Thoracic aorta (tissue), 1 donor: ENCODE measurements around the genes SATB1, KAT2B and ZNF385D.

- RAMPAGE, long total RNA: no peak
Measured at GRCh38 chr3:16886121-16886757, 1.5 kb downstream of the PLCL2 start.

- RAMPAGE, long total RNA: no peak
Measured at GRCh38 chr3:17087947-17088414, 203.2 kb downstream of the PLCL2 start.

DNA sequence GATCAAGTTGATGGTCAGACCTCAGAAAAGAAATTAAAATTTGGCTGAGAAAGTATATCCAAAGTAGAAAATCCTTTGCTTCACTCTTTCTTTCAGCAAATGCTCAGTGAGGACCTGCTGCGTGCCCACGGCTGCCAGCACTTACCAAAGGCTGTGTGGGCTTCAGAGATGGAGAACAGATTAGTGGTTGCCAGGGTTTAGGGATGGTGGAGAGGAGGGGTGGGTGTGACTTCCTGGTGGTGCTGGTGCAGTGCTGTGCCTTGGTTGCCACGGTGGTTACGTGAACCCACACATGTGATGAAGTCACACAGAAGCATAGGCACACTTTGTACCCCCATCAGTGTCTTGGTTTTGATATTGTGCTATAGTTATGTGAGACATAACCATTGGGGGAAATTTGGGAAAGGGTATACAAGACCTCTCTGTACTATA is 204.2 kb downstream of the PLCL2 start:
- RAMPAGE, long total RNA: no peak

GRCh38 chr3:17502764-17503325 is 239.6 kb downstream of the TBC1D5 start:
- RAMPAGE, long total RNA: no peak

DNA sequence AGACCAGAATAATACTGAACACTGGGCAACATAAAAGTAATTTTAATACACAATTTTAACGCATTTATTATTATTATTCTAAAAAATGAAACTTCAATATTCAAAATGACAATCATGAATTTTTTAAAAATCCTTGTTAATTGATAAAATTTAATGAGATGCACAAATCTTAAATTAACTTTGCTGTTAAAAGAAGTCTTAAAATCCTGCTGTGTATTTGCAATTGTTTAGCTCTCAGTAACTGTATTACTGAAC is 63.2 kb downstream of the TBC1D5 start:
- RAMPAGE, long total RNA: no peak

GRCh38 chr3:17708511-17708969 is 33.9 kb downstream of the TBC1D5 start:
- RAMPAGE, long total RNA: no peak

DNA sequence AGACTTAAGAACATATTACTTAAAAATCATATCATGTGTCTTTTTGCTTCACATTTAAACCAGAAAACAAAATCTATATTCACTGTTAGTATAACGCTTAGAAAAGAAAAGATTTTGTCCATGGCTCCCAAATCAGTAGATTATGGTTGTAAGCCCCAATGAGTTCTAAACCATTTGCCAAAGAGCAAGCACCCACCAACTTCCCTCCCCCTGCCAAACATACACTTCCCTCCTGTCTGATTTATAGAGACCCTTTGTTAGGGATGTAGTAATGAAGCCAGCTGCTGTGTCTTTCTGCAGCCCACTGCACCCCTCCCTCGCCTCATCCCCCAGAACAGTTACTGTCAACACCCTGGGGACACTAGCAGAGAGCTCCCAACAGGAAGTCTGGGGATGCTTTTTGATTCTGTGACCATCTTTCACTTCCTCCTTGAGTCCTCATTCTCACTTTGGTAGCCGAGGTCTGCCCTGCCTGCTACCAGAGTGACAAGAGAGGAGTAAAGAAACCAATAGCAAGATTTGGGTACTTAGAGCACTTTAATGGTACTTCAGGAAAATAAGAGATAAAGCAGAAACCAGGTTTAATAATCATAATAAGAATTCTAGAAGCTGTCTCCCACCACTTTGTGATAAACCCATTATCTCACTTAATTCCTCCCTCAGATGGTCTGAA is 201.6 kb downstream of the SATB1 start:
- RAMPAGE, long total RNA: no peak

DNA sequence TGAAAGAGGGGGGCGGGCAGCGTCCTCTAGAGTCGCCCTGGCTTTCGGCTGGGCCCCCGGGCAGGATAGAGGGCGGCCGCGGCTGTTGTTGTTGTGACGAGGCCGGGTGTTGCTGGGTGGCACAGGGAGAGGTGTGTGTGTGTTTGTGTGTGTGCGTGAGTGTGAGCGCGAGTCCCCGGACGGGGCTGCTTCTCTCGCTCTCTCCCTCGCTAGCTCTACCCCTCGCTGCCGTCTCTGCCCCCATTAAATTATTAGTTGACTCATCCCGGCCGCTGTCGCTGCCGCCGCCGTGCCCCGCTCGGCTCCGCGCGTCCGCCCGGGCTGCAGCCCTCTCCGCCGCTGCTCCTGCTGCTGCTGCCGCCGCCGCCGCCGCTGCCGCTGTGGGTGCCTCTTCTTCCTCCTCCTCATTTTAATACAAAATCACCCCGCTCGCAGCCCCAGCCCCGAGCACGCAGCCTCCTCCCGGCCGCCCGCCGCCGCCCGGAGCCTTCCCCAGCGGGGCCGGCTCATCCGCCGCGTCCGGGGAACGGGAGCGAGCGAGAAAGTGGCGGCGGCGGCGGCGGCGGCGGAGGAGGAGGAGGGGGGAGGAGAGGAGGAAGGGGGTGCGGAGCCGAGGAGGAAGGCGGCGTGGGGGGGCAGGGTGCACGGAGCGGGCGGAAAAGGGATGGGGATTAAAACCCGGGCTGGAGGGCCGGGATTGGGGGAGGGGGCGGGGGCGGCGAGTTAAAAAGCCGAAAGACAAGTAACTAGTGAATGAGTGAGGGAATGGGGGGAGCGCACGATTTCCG is at the start of gene SATB1:
Gene SATB1, minus strand, starts transcription at position 546 of the 788 bp plus-strand sequence.
- RAMPAGE, long total RNA: no peak

GRCh38 chr3:18442915-18443281 is 17.8 kb upstream of the SATB1 start:
- RAMPAGE, long total RNA: no peak

- RAMPAGE, long total RNA: no peak
Measured at GRCh38 chr3:18693559-18694074, 268.5 kb upstream of the SATB1 start.

DNA sequence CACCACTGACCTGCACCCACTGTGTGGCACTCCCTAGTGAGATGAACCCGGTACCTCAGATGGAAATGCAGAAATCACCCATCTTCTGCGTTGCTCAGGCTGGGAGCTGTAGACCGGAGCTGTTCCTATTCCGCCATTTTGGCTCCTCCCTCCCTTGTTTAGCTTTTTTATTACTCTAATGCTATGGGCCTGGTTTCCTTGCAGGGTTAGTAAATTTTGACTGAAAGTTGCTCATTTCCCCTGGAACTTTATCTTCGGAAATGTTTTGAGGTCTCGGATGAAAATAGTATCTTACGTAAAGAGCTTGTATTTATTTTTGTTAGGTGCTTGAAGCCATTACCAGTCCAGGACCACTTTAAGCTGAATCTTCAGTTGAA is 269.0 kb upstream of the SATB1 start:
- RAMPAGE, long total RNA: no peak

DNA sequence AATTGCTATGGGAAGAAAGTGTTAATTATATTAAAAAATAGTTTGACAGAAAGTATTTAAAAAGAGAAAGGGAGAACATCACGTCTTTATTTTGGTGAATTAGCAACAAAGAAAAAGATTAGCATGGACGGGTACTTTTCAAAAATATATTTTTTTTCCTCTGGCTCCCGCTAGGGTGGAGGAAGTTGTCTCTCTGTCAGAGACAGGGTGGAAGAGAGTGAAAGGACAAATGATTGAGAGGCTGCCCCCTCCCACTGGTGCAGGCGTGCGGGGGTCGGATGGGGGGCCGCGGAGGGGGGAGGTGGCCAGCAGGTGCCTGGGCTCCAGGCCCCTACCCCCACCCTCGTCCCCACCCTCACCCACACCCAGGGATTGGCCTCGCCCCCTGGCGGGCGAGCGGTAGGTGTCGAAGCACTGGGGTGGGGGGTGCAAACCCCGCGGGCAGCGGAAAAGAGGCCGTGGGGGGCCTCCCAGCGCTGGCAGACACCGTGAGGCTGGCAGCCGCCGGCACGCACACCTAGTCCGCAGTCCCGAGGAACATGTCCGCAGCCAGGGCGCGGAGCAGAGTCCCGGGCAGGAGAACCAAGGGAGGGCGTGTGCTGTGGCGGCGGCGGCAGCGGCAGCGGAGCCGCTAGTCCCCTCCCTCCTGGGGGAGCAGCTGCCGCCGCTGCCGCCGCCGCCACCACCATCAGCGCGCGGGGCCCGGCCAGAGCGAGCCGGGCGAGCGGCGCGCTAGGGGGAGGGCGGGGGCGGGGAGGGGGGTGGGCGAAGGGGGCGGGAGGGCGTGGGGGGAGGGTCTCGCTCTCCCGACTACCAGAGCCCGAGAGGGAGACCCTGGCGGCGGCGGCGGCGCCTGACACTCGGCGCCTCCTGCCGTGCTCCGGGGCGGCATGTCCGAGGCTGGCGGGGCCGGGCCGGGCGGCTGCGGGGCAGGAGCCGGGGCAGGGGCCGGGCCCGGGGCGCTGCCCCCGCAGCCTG is at the start of gene KAT2B:
Gene KAT2B, plus strand, starts transcription at position 859 of the 978 bp plus-strand sequence.
- RAMPAGE, long total RNA: no peak

DNA sequence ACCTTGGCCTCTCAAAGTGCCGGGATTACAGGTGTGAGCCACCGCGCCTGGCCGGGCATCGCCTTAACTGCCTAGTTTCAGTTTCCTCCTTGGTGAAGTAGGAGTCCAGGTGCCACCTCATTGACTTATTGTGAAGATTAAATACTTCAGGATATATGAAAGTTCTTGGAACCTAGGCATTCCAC is 8.8 kb downstream of the KAT2B start:
- RAMPAGE, long total RNA: no peak

DNA sequence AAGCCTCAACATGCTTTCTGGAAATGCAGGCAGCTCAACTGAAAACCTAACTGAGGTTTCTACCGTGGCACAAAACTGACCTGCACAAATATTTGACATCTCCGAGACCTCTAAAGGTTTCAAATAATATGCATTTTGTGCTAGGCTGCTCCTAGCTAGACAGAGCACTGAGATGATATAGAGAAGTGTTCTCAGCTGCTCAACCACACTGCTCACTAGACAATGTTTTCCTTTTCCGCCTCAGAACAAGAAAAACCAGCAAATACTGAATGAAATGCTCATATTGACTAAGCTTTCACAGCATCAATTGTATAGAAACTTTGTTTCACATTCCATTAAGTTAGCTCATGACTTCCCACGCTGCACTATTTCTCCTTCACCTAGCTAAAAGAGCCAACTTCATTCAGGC is 788 bp downstream of the ZNF385D start:
- RAMPAGE, long total RNA: no peak

GRCh38 chr3:21750627-21751791 is at the start of gene ZNF385D:
Gene ZNF385D (minus strand): TSS chr3:21751210.
- RAMPAGE, long total RNA: no peak

DNA sequence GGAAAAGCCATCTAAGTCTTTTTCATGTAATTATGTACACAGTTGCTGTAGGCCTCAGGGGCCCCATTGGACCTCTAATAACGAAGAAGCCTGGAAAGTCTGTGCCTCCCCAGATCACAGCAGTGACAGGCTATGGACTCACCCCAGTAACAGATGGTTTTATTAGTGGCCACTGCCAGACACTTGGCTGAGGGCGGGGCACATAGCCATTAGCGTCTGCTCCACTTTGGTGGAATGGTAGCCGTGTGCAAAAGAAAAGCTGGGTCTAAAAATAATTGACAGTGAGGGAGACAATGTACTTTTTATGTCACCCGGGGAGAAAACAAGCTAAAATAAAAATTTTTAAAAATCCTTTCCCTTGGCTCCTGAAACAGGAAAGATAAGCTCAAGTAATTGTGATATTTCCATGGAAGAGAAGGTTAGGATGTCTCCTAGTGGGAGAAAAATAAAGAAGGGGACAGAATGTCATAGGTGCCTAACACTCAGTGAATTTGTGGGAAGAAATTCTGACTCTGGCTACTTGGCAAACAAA is 44.3 kb upstream of the ZNF385D start:
- RAMPAGE, long total RNA: no peak

- RAMPAGE, long total RNA: no peak
Measured at GRCh38 chr3:23331010-23331742, 128.0 kb downstream of the UBE2E2 start.

- RAMPAGE, long total RNA: no peak
Measured at GRCh38 chr3:23348740-23349289, 145.7 kb downstream of the UBE2E2 start.

DNA sequence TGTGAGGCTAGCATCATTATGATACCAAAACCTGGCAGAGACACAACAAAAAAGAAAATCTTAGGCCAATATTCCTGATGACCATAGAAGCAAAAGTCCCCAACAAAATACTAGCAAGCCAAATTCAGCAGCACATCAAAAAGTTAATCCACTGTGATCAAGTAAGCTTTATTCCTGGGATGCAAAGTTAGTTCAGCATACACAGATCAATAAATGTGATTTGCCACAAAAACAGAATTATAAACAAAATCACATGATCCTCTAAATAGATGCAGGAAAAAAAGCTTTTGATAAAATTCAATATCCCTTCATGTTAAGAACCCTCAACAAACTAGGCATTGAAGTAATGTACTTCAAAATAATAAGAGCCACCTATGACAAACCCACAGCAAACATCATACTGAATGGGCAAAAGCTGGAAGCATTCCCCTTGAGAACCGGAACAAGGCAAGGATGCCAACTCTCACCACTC is 161.7 kb downstream of the UBE2E2 start:
- RAMPAGE, long total RNA: no peak

GRCh38 chr3:23646159-23646734 is 159.5 kb upstream of the UBE2E1 start:
- RAMPAGE, long total RNA: no peak